A673 (cell line): ENCODE results near the genes EBI3 and SHD.

GRCh38 chr19:3456268-3456908 lies 23.9 kb downstream of the SMIM24 start:
- PRO-cap, result no peak

DNA sequence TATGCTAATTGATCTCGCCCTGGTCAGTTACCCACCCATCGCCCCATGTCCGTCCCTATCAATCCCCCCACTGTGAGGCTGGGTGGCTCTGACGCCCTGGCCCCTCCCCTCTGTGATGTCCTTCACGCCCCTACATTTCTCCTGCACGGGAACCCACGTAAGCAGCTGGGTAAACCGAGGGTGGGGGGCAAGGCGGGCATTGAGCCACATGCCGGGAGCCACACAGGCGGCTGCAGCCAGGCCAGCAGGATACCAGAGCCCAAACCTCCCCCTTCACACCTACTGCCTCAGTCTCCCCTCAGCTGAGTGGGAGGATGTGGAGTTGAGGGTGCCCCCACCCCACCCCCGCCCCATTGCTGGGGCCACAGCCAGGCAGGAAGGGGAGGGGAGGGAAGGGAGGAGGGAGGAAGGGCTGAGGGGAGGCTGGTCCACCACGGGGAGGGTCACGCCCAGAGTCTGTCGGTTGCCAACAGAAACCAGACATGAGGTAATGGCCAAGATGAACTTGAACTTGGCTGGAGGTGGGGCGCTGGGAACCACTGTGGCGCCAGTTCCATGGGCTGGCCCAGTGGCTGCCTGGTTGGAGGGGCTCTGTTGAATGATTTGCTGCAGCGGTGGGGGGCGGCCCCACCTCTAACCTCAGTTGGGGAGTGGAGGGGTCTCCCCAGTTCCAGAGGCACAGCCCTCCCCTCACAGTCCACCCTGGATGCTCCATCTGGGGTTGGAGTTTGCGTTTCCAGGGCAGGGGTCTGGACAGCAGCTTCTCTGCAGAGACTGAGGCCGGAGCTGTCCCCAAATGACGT lies 20.8 kb downstream of the SMIM24 start:
- PRO-cap, result no peak

GRCh38 chr19:3531639-3532856 lies 6.9 kb upstream of the TEKTIP1 start:
- PRO-cap, result no peak

DNA sequence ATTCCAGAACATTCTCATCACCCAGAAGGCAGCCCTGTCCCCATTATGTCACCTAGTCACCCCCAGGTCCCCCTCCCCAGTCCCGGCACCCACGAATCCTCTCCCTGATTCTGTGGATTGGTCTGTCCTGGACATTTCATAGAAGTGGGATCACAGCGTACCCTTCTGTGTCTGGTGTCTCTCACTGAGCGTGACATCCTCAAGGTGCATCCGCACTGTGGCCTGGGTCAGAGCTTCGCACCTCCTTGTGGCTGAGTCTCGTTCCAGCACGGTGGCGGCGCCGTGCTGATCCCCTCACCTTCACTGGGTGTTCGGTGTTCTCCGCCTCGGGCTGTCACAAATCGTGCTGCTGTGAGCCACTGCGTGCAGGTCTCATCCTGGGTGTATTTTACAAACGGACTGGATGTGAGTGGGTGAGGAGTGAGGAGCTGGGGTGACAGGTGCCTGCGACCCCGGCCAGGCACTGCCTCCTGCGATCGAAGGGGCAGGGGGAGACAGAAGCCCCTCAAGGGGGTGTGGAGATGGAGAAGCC lies 528 bp upstream of the TEKTIP1 start:
- PRO-cap, result no peak

DNA sequence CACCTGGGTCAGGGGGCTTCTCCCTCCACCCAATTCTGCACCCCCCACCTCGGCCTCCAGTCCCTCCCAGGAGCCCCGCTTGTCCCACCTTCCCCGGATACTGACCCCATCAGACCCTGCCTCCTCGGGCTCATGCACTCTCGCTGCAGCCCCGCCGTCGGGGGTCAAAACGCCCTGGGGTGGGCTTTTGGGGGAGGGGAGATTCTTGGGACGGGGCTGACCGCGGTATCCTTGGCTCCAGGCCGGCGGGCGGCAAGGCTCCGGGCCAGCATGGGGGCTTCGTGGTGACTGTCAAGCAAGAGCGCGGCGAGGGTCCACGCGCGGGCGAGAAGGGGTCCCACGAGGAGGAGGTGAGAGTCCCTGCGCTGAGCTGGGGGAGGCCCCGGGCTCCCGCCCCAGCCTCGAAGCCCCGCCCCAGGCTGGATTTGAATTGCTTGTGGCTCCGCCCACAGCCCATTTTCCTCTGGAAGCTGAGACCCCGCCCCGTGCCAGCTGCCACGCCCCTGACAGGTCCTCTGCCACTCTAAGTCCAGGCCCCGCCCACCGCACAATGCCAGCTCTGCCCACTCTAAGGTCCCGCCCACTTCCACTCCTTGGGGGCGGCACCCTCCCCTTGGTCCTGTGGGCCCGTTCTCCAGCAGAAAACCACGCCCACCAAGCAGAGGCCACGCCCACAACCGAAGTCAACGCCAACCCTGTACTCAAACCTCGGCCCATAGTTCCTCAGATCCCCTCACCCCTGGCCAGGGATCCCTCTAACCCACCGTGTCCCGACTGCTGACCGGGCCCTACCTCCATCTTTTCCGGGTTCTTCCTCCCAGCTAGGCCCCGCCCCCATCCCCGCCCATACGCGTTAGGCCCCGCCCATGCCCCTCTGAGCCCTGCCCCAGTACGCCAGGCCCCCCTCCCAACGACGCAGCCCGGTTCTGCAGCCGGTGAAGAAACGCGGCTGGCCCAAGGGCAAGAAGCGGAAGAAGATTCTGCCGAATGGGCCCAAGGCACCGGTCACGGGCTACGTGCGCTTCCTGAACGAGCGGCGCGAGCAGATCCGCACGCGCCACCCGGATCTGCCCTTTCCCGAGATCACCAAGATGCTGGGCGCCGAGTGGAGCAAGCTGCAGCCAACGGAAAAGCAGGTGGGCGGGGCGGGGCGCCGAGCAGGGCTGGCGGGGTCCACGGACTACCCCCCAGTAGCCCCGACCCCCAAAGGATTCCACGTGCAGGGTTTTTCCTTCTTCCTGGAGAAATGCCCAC lies 1.1 kb downstream of the HMG20B start:
- PRO-cap, result no peak

DNA sequence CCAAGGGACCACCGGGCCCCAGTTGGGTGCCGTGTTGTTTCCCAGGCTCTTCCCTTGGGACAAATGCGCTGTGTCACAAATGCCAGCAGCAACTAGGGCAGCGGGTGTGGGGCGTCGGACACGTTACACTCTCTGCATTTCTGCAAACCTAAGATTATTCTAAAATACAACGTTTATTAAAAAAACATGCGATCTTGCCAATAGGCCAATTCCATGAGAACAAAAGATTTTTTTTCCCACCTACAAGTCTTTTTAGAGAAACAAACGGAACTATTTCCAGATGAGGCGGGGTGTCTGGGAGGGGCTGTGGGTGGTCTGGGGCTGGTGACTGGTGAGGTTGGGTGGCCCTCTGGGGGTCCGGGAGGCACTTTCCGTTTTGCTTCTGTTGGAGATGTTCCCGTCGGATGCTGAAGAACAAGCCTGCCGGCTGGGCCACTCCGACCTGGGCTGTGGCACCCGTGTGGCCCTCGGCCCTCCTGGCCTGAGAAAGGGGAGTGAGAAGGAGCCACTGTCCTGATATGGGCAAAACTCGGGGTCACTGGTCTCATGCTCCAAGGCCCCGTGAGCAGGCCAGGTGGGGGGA lies 3.9 kb upstream of the TBXA2R start:
- PRO-cap, result no peak

DNA sequence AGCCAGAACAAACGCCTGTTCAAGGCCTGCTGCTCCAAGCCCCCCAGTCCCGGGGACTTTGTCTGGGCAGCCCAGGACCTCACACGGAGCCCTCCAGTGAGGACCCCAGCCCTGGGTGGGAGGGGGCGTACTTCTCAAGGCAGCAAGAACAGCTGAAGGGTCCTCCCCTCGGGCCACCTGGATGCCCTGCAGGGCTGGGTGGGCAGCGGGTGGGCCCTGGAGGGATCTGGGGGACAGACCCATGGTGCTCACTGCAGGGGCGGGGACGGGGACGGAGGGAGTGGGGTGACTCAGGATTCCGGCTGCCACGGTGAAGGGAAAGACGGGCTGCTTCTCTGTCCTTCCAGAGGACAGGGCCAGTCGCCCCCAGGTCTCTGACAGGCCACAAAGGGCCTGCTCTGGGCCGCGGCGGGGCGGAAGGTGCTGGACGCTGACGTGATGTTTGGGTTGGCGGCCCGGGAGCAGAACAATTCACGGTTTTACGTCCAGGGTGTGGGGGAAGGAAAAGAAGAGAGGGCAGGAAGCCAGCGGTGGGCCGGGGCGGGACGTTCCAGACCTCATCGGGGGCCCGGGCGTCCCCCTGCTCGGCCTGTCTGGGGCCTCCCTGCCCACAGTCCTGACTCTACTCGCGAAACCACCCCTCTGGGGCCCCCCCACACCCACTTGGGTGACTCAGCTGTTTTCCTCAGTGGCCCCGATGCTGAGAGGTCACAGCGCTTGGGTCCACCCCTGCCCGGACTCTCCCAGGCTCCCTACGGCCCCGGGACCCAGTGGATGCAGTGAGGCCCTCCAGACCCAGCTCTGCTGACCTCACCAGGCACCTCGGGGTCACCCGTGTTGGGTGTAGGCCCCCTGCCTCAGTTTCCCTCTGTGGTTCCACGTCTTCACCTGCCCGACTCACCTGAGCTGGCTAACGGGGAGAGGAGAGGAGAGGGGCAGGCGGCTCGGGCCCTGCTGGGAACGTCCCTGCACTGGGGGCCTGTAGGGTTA lies 29.4 kb downstream of the PIP5K1C start:
- PRO-cap, result no peak

GRCh38 chr19:3931039-3931614 lies 1.7 kb upstream of the NMRK2 start:
- PRO-cap, result no peak

DNA sequence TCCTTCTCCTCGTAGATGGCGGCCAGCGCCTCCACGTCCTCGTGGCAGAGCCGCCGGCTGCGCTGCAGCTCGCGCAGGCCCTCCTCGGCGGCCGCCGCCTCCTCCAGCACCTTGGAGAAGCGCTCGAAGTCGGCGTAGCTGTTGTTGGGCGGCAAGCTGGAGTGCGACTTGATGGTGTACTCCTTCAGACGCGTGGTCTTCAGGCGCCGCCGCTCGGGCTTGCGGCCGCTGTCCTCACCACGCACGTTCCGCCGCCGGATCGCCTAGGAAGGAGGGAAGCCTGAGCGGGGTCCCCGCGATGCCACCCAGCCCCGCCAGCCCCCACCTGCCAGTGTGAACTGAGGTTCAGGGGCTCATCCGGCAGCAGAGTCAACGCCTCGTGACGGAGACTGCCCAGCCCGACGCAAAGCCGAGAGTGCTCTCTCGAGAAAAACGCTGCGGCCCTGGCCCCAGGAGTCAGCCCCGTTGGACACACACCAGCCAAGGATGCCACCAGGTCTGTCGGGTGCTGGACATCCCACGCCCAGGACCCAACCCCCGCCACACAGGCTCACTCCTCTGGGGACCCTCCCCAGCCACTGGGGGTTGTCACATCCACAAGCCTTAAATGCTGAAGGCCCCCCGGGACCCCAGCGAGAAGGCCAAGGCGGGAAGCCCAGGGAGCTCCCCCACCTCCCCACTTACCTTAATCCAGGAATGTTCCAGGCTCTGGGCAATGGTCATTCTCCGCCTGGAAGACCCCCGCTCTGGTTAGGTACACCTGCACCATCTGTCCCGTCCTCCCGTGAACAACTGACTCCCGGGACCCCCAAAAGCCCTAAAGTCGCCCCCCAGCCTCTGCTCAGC lies 11.3 kb downstream of the DAPK3 start:
- PRO-cap, result no peak

DNA sequence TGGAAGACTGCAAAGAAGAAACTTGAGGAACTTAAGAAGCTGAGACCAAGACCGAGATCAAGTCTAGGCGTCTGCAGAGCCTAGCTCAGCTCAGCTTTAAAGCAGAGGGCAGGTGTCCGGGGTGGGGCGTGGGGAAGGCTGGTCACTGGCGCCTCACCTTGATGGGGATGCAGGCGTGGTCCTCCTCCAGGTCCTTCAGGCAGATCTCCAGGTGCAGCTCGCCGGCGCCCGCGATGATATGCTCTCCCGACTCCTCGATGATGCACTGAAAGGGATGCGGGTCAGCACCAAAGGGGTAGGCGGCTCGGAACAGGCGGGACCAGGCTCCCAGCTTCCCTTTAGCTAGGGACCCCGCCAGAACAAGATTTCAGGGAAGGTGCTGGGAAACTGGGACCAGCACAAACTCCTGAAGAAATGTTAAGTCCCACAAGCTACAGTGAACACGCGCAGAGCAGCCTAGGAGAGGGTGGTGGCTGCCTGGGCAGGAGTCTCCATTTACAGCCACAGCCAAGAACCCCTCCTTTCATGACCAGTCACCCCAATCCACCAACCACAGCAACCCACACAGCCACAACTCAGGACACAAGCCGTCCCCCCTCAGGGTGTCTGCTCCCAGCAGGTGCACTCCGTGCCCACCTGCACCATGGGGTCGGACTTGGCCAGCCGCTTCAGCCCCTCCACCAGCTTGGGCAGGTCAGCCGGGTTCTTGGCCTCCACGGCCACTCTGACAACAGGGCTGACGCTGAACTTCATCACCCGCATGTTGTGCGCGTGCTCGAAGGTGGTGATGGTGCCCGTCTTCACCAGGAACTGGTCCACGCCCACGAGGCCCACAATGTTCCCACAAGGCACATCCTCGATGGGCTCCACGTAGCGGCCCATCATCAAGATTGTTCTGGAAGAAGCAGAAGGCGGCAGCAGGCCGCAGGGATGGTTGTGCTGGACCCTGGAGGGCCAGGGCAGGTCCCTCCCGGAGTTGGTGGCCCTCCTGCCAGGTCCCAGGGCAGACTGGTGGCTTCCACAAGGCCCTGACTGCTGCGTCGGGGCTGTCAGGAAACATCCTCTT lies 5.8 kb downstream of the EEF2 start:
- PRO-cap, result no peak

DNA sequence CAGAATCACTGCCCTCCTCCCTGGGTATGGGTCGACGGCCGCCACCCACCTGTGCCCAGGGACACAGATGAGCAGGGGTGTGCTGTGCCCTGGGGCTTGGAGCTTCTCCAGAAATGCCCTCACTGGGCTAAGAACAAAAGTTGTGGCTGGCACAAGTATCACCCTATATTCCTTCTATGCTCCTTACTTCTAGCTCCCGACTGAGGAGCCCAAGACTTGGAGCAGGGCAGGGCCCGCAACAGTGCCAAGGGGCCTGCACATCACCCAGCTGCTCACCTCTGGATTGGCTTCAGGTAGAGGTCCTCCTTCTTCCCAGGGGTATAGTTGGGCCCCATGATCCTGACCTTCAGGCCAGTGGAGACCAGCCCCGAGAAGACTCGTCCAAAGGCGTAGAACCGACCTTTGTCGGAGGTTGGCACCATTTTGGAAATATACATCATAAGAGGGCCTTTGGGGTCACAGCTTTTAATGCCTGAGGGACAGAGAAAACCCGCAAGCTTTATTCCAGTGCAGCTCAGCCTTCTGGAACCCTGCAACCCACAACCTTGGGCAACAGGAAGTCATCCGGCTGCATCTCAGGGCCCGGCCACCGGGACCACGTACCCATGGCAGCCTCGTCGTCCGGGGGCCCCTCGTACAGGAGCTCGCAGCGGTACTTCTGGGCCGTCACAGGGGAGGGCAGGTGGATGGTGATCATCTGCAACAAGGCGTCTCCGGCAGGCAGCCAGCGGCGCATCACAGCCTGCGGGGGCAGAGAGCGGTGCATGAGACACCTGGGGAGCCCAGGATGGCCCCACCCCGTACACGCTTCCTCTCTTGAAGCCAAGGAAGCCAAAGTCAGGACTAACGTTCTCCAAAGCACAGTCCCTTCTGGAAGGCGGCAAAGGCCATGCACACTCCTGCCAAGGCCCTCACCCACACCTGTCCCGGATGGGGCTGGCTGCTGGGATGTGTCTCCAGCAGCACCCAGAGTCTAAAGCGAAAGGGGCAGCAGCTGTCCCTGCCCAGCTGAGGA lies 4.7 kb downstream of the EEF2 start:
- PRO-cap, result no peak

GRCh38 chr19:3981538-3982085 lies 3.7 kb downstream of the EEF2 start:
- PRO-cap, result no peak

DNA sequence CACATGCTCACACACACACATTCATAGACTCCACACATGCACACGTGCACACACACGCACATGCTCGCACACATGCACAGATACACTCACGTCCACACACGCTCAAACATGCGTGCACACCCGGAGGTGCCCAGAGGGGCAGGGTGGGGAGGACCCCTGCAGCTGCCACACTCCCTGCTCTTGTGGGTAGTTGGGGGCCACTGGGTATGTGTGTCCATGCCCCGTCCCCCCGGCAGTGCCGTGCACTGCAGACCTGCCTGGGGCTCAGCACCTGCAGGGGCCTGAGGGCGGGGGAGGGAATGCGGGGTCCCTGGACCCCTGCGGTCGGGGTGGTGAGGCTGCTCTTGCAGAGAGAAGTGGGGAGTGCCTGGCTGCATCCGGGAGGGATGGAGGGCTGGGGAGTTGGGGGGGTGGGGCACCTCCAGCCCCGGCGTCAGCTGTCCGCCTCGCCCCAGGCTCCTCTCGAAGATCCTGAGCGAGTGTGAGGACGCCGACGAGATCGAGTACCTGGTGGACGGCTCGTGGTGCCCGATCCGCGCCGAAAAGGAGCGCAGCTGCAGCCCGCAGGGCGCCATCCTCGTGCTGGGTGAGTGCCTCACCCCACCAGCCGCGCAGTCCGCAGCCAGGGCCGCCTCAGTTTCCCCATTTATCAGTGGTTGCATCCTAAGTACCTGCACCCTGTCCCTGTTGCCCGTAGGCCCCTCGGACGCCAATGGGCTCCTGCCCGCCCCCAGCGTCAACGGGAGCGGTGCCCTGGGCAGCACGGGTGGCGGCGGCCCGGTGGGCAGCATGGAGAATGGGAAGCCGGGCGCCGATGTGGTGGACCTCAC lies 29.6 kb downstream of the ZBTB7A start:
- PRO-cap, result no peak

GRCh38 chr19:4038391-4039418 lies 28.0 kb downstream of the ZBTB7A start:
- PRO-cap, result no peak

DNA sequence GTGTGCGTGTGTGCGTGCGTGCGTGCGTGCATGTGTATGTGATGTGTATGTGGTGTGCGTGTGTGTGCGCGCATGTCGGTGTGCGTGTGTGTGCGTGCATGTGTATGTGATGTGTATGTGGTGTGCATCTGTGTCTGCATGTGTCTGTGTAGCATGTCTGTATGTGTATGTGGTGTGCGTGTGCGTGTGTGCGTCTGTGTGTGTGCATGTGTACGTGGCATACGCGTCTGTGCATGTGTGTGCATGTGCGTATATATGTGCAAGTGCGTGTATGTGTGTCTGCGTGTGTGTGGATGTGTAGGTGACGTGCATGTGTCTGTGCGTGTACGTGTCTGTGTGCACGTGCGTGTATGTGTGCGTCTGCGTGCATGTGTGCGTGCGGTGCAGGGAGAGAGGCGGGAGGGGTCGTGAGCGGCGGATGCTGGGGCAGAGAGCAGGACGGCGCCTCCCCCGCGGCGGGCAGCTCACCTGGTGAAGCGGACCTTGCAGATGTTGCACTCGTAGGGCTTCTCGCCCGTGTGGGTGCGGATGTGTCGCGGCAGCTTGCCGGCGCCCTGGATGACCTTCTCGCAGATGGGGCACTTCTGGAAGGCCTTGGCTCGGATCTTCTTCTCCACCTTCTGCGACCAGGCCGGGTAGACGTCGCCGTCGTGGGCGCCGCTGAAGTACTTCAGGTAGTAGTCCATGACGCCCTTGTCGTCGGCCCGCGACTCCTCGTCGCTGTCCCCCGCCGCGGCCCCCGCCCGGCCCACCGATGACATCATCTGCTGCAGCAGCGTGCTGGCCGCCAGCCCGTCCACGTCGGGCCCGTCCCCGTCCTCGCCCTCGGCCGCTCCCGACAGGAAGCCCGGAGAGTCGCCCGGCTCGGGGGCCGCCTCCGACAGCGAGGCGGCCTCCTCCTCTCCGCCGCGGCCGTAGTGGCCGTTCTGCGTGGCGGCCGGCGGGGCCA lies 12.9 kb downstream of the ZBTB7A start:
- PRO-cap, result no peak

- PRO-cap, result no peak
Observed at GRCh38 chr19:4062624-4063564, 3.8 kb downstream of the ZBTB7A start.

GRCh38 chr19:4081308-4081789 lies 14.7 kb upstream of the ZBTB7A start:
- PRO-cap, result no peak

GRCh38 chr19:4156755-4157794 lies 3.6 kb downstream of the CREB3L3 start:
- PRO-cap, result no peak

- PRO-cap, result no peak
Observed at GRCh38 chr19:4229041-4229667, at the start of gene EBI3. TSS of gene EBI3 (plus strand) at chr19:4229523.

DNA sequence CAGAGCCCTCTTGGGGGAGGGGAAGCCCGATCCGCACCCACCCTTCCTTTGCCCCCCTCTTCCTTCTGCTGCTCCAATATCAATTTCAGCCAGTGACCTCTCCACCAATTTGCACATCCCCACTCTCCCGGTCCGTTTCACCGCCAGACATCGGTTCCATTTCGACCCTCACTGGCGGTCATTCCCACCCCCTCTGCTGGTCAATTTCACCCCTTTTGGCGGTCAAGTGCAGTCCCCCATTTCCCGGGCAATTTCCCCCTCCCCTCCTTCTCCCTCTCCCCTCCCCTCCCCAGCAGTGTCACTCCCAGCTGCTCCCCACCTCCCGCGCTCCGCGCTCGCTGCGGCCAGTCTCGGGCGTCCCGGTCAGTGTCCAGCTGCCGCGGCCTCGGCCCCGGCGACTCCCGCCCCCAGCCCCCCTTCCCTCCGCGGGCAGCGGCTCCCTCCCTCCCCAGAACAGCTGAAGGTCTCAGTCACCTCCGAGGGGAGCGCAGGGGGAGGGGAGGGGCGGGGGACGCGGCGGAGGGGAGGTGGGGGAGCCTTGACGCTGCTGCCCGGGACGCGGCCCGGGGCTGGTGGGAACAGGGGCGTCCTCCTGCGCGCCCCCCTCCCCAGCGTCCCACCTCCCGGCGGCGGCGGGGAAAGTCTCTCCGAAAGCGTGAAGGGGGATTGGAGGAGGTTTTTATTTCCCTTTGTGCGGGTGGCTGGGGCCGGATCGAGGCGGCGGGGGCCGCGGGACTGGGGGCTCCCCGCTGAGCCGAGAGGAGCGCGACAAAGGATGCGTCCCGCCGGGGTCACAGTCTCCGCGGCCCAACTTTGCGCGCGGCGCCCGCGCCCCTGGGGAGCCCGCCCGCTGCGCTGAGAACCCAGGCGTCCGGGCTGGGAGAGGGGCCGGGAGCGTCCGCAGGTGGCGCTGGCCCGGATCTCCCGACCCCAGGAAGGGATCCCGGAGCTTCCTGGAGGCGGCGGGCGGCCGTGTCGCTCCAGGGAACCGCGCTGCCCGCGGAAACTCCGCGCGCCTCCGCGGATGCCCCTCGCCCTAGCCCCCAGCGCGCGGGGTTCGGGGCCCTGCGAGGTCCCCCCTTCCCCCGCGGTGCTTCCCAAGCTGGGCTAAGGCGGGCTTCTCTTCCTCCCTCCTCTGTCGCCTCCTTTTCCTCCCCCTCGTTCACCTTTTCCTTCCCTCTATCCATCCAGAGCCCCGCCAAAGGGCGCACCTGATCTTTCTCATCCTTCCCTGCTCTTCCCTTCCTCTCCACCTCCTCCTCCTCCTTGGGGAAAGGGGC lies at the start of gene SHD:
SHD (plus strand) TSS at position 544 of the 1,280 bp plus-strand sequence.
- PRO-cap, result no peak